Monocyte (primary cell): ENCODE measurements around the genes ZNF709, JUNB and FARSA.

DNA sequence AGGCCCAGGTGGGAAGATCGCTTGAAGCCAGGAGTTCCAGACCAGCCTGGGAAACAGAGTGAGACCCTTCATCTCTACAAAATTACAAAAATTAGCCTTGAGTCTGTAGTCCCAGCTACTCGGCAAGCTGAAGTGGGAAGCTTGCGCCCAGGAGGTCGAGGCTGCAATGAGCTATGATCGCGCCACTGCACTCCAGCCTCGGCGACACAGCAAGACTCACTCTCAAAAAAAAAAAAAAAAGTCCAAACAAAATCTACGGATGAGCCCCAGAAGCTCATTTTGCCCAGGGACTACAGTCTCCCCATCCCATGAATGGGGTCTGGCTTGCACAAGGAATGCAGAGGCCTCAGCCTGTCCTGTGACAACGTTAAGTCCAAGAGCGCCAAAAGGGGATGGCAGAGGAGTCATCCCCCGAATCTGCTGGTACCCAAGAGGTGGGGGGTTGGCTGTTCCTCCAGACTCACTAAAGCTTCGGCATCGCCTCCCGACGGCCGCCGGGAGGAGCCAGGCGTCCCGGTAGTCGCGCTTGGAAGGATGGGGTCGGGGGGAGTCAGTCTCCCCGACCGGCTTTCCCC, 440 bp downstream of the ELOF1 start:
- PRO-cap, 2 experiments, result no peak in any of the 2 experiments

- PRO-cap, 2 experiments, result no peak in any of the 2 experiments
Observed at GRCh38 chr19:11574584-11575307, 2.7 kb downstream of the ACP5 start.

DNA sequence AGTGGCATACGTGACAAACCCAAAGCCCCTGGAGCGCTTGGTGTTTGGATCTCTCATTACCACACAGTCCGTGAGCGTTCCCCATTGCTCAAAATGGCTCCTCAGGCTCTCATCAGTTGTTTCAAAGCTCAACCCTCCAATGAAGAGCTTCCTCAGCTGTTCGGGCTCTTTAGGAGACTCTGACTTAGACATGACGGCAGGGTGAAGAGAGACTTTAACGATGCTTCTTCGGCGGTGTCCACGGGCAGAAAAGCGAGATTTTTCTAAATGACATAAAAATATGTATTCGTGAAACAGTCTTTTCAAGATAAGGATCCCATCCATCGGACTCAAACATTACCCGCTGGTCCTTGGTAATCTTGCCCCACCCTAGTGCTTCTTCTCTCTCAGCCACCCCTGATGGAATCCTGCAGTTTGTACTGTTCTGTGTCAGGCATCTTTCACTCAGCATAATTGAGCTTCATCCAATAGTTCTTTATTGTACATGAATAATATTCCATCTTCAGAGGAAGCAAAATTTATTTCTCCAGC, 69.6 kb downstream of the ZNF627 start:
- PRO-cap, 2 experiments, result no peak in any of the 2 experiments

DNA sequence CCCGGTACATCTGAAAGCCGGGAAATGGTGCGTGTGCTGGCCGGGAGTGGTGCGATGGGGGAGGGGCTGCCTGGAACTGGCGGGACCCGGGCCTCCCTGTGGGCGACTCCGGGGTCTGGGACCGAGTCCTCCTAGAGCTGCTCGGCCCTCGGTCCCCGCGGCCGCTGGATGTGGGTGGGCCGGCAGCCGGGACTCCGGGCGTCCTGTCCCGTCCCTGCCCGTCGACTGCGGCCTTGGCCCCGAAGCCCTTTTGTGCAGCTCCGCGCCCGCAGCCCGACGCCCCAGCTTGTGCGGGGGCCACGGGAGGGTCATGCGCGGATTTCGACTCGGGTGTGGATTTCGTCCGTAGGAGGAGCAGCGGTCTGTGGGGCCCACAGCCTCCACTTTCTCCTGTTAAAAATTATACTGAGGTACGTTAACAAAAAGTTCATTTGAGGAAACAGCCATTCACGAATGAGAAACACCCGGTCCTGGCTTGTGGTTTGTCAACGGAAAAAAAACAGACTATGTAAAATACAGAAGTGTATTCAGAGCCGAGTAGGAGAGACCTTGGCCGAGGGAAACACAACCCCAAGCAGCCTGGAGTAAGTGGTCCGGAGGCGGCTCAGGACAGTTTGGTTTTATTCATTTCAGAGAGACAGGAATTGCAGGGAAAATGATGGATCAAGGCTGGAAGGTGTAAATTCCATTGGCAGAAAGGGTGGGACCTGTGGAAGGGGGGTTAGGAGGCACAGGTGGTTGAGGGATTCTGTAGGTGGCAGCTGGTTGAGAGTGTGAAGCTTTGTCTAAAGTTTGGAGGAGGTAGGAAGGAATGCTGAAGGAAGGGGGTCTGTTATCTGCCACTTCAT, 602 bp downstream of the ZNF439 start:
- PRO-cap, 2 experiments, result no peak in any of the 2 experiments

DNA sequence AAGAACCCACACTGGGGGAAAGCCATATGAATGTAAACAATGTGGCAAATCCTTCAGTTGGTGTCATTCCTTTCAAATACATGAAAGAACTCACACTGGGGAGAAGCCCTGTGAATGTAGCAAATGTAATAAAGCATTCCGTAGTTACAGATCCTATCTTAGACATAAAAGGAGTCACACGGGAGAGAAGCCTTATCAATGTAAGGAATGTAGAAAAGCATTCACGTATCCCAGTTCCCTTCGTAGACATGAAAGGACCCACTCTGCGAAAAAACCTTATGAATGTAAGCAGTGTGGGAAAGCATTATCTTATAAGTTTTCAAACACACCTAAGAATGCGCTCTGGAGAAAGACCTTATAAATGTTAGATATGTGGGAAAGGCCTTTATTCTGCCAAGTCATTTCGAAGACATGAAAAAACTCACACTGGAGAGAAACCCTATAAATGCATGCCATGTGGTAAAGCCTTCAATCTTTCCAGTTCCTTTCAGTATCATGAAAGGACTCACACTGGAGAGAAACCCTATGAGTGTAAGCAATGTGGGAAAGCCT, 14.0 kb downstream of the ZNF763 start:
- PRO-cap, 2 experiments, result no peak in any of the 2 experiments

DNA sequence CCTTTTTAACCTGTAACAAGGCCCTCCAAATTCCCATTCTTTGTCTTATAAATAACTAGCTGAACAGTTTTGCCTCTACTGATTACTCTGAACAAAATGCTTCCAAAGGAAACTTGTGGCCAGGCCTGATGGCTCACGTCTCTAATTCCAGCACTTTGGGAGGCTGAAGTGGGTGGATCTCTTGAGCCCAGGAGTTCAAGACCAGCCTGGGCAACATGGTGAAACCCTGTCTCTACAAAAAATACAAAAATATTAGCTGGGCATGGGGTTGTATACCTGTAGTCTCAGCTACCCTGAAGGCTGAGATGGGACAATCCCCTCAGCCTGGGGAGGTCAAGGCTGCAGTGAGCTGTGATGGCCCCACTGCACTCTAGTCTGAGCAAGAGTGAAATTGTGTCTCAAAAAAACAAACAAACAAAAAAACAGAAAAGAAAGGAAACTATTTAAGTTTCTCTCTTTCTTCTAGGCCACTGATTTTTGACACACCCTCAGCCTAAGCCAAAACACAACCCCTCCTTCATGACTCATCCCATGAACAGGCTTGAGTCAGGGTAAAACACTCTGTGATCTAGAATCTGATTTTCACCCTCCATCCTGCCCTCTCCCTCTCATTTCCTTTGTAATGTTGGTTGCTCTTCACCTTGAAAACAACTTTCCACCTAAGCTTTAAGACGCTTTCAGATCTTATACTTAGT, 5.6 kb downstream of the ZNF44 start:
- PRO-cap, 2 experiments, result no peak in any of the 2 experiments

- PRO-cap, 2 experiments, result no peak in any of the 2 experiments
Observed at GRCh38 chr19:12330094-12330910, 3.1 kb downstream of the ZNF563 start.

GRCh38 chr19:12484313-12485428, at the start of gene ZNF709:
TSS of gene ZNF709 (minus strand) at chr19:12484816.
- PRO-cap, 2 experiments, result peak in 1 of 2 experiments; most common plus-strand start chr19:12485000 (in 1); most common minus-strand start chr19:12484757 (in 1)

DNA sequence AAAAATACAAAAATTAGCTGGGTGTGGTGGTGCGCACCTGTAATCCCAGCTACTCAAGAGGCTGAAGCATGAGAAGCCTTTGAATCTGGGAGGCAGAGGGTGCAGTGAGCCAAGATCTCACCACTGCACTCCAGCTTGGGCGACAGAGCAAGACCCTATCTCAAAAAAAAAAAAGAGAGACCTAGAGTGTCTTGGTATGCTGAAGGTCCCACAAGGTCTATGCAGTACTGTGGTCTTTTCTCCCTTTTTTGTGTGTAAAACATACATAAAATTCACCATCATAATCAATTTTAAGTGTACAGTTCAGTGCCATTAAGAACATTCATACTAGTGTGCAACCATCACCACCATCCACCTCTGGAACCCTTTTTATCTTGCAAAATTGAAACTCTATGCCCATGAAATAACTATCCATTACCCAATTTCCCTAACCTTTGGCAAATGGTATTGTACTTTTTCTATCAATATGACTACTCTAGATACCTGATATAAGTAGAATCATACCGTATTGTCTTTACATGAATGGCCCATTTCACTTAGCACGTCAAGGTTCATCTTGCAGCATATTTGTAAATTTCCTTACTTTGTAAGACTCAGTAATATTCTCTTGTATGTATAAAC, 26.9 kb downstream of the ZNF564 start:
- PRO-cap, 2 experiments, result peak in 1 of 2 experiments; most common minus-strand start position 366 of the sequence (in 1)

DNA sequence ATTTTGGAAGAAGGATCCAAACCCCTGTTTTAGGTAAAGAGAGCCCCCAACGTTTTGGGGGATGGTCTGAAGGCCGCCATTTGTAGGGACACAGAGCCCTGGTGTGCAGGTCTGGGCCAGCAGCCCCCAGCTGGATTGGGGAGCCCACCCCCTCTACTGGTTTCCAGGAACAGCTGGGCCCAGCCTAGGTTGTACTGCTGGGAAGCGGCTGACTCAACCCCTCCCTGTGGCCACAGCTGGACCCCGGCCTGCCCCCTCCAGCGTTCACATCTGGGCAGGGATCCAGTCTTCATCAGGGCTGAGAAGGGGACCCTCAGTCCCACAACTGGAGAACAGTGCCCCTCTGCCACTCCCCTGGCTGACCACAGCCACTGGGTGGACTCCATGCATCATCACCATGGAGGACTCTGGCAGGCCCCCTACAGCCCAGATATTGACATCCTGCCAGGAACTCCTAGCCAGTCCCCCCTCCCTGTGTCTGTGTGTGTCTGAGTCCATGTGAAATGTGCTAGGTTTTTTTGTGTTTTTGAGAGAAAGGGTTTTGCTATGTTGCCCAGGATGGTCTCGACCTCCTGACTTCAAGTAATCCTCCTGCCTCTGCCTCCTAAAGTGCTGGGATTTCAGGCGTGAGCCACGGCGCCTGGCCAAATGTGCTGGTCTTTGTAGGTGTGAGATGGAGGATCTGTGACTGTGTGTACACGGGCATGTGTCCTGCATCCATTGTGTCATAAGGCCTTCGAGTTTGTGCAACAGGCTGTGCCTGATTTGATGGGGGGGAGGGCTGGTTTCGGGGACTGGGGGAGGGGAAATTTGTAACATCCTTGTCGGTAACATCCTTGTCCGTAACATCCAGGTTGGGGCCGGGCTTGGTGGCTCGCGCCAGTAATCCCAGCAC, 3.9 kb upstream of the HOOK2 start:
- PRO-cap, 2 experiments, result peak in 2 of 2 experiments; most common plus-strand start position 461 of the sequence (in 1); most common minus-strand start position 268 of the sequence (in 1)

DNA sequence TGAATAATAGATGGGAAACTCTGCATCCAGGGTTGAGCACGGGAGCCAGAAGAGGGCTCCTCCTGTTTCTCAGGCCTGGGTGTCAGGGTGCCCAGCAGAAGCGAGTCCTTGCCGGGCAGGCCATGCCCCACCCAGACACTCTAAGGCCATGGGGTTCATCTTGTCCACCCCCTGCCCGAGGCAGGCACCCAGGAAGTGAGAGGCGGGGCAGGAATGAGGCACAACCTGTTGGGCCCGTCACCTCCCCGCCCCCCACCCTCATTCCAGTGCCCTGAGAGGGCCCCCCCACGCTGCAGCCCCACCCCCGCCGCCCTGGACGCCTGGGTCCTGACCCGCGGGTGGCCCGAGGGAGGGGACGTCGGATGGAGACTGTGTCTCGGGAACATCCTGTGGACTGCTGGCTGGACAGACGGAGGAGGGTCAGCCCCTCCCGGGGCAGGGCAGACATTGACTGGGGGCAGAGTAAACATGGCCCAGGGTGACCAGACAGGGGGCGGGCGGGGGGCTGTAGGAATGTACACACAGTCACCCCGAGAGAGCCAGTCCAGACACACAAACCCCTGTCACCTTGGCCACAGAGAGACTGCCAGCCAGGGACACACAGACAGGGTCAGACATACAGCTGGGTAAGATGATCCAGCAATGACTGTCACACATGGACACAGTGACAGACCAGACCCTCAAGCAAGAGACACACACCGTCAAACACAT, 7.4 kb upstream of the JUNB start:
- PRO-cap, 2 experiments, result peak in 2 of 2 experiments; most common plus-strand start position 577 of the sequence (in 2); most common minus-strand start position 142 of the sequence (in 2)

DNA sequence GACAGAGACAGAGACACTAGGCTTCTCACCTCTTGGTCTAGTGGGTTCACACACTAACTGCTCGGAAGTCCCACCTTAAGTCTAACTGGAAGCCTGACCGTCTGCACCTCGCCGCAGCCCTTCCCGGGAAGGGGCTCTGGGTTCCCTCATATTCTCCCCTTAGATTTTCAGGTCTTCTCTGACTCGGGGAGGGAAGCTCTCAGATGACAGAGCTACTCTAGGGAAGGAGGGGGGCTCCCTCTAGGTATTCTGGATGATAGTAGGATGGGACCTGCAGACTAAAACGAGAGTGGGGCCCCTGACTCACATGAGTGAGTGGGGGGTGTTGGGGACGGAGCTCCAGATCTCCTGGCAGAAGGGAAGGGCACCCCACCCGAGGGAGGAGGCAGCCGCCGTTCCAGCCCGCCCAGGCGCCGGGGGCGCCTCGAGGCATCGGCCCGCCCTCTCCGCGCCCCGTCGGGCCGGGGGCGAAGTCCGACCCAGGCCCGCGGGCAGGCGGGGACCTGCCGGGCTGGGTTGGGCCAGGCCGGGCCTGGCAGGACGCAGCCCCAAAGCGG, 2.0 kb upstream of the JUNB start:
- PRO-cap, 2 experiments, result peak in 2 of 2 experiments; most common plus-strand start position 78 of the sequence (in 1); most common minus-strand start position 107 of the sequence (in 1)

- PRO-cap, 2 experiments, result peak in 2 of 2 experiments; most common plus-strand start chr19:12791486 (in 2); most common minus-strand start chr19:12791272 (in 2)
Observed at GRCh38 chr19:12791165-12791581, at the start of gene JUNB. TSS of gene JUNB (plus strand) at chr19:12791486.

DNA sequence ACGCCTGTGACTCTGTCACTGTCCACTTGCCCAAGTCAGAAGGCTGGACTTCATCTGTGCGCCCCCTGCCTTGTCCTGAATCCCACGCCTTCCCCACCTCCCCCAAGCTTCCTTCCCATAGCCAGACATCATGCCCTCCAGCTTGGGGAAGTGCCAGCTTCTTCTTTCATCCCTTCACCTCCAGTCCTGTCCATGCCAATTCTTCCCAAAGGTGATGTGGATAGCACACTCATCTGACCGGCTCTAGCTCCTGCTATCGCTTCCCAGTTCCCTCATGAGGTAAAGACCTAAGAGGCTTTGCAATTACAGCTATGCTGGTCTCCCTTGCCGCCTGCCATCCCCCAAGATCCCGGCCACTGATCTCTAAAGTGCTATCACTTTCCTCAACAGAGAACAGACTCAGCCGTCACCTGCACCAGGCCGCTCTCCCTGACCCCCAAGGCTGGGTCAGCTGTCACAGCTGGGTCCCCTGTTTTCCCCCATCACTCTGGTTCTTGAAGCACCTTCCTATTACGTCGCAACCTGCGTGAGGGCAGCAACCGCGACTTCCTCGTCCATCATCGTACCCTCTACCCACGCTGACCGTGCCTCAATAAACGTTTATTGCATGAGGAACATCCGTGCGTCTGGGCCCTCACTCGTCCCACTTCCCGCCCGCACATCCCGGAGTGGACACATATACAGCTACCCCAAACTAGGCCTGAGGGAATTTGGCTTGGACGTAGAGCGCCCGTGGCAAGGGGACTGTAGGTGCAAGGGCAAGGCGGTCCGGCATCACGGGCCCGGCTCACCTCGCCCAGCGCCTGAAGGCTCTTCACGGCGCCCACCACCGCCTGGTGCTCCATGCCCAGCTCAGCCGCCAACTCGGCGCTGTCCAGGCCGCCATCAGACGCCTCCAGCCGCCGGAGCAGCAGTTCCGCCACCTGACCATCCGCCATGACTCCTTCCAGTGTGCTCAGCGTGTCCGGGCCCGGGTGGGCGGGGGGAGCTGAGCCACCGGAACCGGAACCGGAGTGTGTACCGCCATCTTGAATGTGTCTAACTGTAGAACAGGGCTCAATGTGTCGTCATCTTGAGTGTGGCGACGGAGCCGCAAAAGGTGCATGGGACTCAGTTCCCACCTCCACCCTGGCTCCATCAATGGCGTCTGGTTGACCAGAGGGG, at the start of gene FARSA:
FARSA (minus strand) TSS at position 953 of the 1,164 bp plus-strand sequence.
- PRO-cap, 2 experiments, result peak in 2 of 2 experiments; most common plus-strand start position 620 of the sequence (in 1); most common minus-strand start position 951 of the sequence (in 2)

DNA sequence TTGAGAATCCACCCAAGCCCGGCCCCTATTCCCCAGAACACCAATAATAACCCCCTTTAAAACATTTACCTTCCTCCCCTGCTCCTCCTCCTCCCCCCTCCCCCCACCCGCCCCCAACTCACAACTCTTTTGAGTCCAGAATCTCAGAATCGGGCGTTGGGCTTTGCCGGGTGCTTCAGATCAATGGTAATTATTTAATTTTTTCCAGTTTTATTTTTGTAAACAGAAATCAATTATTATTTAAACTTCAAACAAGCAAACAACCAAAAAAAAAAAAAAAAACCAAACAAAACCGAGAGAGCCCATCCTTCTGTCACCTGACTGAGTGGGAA, 28.5 kb downstream of the NFIX start:
- PRO-cap, 2 experiments, result no peak in any of the 2 experiments

DNA sequence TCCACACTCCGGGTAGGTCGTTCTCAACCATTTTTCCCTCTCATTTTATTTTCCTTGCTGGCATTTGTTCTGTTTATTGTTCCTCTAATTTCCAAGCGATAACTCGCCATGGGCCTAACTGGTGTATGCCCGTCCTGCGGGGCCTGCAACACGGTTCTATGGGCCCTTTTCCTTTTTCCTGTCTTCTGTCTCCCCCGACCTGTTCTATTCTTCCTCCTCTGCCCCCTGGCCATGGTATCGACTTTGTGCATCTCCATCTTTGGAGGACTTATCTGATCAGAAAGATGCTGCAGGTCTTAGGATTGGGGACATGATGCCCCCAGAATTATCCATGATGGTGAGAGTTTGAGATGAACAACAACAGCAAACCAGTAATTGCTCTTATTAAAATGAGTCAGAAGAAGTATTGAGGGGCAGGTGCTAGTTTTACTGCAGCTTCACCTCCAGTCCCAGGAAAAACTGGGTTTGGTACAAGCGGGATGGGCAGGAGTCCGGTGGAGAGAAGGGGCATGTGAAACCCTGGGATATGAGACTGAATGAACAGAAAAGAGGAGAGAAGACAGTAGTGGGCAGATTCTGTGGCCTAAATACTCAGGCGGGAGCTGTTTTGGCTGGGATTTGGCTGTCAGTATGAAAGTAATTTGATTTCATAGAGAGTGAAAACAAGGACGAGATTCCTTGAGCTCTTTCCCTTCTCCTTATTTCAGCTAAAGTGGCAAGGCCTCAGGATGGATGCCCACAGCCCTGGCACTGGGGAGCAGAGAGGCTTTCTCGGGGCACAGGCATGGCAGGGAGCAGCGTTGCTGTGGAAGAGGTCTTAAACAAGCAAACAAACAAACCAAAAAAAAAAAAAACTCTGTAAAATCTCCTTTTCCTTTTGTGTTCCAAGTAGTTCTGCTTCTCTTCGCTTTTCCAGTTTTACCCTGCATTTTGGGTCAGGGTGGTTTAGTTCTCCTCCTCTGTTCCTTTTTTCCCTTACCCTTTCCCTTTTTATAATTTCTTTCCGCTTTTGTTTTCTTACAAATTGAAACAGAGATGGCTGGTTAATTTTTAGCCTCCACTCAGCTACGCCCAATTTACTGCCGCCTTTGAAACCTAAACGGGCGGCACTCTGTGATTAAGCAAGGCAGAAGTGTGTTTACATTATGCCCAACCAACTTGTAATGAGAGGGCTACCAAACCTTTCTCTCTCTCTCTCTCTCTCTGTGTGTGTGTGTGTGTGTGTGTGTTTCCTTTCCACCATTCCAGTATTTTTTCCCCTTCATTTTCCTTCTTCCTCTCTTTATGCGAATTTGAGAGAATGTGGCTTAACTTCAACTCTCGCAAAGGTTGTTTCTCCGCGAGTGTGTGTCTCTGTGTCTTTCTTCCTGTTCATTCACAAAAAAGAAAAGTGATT, 30.8 kb downstream of the NFIX start:
- PRO-cap, 2 experiments, result no peak in any of the 2 experiments

DNA sequence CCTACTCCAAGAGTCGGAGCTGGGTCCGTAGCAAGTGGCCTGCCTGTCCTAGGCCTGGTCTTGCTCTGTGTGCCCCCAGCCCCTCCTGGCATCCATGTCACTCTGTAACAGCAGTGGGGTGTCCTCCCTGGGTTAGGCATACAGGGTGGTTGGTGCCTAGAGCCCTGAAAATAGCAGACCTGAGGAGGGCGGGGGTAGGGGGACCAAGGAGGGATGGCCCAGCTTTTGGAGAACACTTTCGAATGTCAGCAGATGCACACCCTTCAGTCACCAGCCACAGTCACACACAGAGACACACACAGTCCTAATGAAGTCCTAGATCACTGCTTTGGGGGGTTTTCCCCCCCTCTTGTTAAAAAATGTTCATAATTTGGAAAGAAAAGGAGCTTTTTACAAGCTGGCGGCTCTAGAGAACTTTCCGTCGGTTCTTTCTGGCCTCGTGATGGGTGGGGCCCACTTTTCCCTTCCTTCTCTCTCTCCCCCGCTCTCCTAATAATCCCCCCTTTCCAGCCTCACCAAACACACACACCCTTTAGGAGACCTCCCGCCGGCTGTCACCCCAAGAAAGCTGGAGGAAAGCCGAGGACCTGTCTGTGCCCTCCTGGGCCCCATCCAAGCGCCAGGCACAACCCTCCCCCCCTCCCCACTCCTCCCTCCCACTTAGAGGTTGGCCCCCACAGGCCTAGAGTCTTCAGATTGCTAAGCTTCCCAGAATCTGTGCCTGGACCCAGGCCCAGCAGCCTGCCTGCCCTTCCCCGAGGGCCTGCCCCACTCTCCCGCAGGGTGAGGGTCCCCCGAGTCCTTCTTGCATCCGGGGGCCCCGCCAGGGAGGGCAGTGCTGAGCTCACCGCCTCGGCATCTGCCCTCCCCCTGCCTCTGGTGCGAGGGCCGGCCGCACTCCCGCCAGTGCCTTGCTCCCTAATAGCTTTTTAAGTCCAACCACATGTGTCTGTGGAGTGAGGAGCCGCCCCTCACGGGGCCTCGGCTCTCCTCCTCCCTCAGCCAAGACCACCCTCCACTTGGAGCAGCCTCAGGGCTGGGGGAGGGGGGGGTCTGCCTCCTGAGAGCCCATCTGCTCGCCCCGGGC, 47.7 kb downstream of the LYL1 start:
- PRO-cap, 2 experiments, result no peak in any of the 2 experiments

GRCh38 chr19:13098793-13099193, 3.9 kb downstream of the LYL1 start:
- PRO-cap, 2 experiments, result no peak in any of the 2 experiments

GRCh38 chr19:13138012-13138736, 12.0 kb downstream of the STX10 start:
- PRO-cap, 2 experiments, result no peak in any of the 2 experiments

DNA sequence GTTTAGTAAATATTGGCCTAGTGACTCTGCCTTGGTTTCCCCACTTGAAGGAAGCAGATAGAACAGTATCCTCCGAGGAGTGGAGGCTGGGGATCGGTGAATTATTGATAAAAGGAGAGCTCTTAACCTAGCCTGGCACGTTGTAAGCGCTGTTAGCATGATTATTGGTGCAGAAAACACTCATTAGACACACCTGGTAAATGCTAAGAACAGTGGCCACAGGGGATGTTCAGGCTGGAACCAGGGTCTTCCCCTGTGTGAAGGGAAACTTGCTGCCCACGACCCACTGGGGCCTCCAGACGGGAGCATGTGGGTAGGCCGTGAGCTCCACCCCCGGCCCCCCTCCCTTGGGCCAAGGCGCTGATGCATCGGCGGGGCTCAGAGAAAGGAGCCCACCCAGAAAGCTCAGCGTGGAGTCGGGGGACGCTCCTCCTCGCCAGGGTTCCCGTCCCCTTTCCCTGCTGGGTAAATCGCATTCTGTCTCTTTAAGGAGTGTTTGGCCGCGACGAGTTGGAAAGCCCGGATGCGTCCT, 2.3 kb downstream of the IER2 start:
- PRO-cap, 2 experiments, result peak in 2 of 2 experiments; most common minus-strand start position 460 of the sequence (in 2)